Esophagus squamous epithelium (tissue), 4 donors: ENCODE measurements around a stretch of chr4.

DNA sequence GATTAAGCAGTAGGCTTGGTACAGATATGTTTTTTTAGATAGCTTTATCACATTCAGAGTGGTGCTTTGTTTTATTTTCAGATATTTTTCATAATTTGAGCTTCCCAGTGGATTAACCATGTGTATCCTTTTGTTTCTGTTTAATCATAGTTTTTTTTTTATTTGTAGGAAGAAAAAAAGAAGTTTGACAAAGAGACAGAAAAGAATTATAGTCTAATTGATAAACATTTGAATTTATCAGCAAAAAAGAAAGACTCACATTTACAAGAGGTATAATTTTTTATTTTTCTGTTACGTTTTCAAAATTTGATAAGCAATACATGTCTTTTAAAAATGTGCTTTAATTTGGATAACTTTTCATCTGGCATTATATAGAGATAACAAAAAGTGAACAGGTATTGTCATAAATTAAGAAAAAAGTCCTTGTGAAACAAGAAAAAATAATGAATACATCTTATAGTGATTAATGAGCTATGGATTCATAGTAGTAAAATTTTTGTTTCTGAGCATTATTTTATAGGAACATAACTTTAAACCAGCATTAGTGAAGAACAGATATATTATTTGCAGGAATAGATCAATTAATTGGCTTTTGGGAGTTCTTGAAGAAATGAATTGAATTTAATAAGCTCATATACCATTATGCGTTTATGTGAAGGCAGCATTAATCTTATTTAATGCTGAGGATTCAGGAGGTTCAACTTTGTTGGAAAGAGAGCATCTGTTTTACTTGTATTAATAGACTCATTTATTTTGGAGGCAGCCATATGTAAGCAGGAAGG is 125.7 kb downstream of the ARHGAP10 start:
- PRO-cap, result no peak
- RAMPAGE, long total RNA, 4 experiments, result no peak in any of the 4 experiments

GRCh38 chr4:148420646-148421551 is 21.3 kb downstream of the NR3C2 start:
- PRO-cap, result no peak
- RAMPAGE, long total RNA, 4 experiments, result no peak in any of the 4 experiments

DNA sequence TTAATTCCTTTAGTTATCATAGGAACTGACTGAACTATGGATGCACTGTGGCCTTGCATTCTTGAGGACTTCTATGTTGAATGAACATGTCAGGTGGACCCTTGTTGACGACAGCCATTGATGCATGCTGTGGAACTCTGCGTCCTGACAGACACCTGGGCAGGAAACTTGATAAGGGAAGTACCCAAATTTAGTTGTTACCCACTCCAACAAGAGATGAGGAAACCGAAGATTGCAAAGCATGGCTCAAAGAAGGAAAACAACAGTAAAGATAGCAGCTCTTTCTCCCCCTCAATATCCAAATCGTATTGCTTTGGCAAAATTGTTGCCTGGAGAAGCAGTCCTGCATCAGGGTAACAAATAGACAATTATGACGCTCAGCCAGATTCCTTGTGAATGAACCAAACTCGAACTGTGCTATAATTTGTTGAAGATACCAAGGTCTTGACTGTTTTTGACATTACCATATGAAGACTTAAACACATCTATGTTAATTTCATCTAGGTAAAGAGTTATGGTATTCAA is 540.1 kb upstream of the NR3C2 start:
- PRO-cap, result no peak
- RAMPAGE, long total RNA, 4 experiments, result no peak in any of the 4 experiments

DNA sequence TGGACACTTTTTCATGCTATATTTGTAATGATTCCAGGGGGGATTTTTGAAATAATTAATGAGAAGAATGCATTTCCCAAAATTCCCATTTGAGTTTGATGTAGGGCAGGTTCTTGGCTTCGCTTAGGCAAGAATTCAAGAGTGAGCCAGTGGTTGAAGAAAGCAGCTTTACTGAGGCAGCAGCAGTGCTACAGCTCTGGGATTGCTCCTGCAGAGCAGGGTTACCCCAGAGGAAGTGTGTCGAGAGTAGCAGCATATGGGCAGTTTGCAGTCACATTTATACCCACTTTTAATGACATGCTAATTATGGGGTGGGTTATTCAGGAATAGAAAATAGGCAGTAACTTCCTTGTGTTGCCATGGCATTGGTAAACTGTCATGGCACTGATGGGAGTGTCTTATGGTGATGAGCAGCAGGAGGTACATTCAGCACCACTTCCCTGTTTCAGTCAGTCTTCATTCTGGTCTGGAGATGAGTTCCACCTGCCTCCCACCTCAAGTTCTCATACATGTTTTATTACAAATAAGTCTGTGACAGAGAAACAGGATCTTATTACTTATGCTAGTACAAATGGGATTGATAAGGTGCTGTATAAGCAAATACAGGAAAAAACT is 38.5 kb upstream of the DCLK2 start:
- PRO-cap, result no peak
- RAMPAGE, long total RNA, 4 experiments, result no peak in any of the 4 experiments

GRCh38 chr4:150079110-150079612 is 916 bp downstream of the DCLK2 start:
- PRO-cap, result no peak
- RAMPAGE, long total RNA, 4 experiments, result no peak in any of the 4 experiments

DNA sequence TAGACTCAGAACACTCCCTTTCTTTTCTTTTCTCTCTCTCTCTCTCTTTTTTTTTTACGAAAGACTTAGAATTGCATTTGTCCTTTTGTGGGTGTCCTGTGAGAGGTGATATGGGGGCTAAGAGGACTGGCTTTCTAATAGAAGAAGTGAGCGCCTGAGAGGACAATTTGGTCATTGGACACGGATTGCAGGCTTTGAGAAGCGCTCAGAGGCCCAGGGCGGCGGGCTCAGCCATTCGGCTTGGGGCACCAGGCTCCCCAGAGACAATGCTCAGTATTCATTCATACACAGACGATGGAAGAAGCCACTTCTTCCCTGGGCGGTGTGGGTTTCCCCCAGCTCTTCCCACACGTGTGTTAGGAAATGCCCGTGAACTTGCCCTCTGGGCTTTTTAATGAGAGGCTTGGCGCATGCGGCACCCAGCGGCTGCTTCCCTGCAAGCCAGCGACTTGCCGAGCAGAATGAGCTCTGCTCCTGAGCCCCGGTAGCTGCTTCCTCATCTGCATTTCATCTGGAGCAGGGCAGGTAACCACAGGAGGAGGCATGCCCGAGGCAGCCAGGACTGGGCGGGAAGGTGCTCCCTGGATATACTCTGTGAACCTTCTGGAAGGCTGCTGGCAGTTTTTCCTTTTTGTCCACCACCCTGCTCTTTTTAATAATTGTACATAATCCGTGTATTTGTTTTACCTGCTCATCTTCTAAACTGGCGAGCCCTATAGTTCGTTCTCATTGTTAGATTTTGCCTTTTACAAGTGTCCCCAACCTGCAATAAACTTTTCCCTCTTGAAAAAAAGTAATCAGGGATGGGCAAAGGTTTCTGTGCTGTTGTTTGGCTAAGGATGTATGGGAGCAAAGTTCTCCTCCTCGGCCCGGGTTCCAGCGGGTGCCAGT is 178.6 kb downstream of the DCLK2 start:
- PRO-cap, result no peak
- RAMPAGE, long total RNA, 4 experiments, result no peak in any of the 4 experiments

GRCh38 chr4:150806075-150806585 is 209.0 kb downstream of the LRBA start:
- PRO-cap, result no peak
- RAMPAGE, long total RNA, 4 experiments, result no peak in any of the 4 experiments

GRCh38 chr4:150874126-150874867 is 140.8 kb downstream of the LRBA start:
- PRO-cap, result no peak
- RAMPAGE, long total RNA, 4 experiments, result no peak in any of the 4 experiments

- PRO-cap, result no peak
- RAMPAGE, long total RNA, 4 experiments, result no peak in any of the 4 experiments
Measured at GRCh38 chr4:151003959-151004470, 11.1 kb downstream of the LRBA start.

- PRO-cap, result bidirectional peak, plus-strand start at chr4:151196070, minus-strand start at chr4:151195813
- RAMPAGE, long total RNA, 4 experiments, result no peak in any of the 4 experiments
Measured at GRCh38 chr4:151195746-151196332, 81.1 kb upstream of the PRSS48 start.

GRCh38 chr4:151204797-151205853 is 71.8 kb upstream of the PRSS48 start:
- PRO-cap, result no peak
- RAMPAGE, long total RNA, 4 experiments, result no peak in any of the 4 experiments

- PRO-cap, result no peak
- RAMPAGE, long total RNA, 4 experiments, result no peak in any of the 4 experiments
Measured at GRCh38 chr4:151315120-151315604, 10.2 kb downstream of the SH3D19 start.

DNA sequence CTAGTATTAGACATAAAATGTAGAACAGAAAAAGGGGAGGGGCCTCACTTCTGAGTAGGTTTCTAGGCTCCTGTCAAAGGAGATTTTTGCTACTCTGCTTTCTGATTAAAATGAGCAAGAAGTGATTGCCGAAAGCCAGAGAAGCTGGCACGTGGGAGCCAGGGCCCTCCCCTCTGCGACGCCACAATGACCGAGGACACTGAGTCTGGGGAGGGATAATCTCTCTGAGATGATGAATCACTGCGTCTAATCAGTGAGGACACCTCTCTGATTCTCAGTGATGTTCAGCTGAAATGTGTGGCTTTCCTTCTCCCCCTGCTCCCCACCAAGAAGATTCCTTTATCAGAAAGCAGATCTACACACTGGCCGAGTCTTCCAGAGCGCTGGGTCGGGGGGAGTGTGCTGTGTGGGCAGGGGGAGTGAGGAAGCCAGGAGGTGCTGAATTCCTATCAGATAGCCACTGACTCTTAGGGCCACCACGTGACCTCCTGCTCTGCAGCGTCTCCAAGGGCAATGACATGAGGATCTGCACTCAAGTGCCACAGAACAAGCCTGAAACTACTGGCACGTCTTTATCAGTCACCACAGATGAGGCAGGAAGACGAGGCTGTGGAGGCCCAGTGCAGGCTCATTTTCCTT is 89.3 kb downstream of the GATB start:
- PRO-cap, result no peak
- RAMPAGE, long total RNA, 4 experiments, result no peak in any of the 4 experiments

GRCh38 chr4:151760281-151760878 is 427 bp downstream of the GATB start:
- PRO-cap, result no peak
- RAMPAGE, long total RNA, 4 experiments, result no peak in any of the 4 experiments

- PRO-cap, result unidirectional peak, minus-strand start at chr4:152039191
- RAMPAGE, long total RNA, 4 experiments, result no peak in any of the 4 experiments
Measured at GRCh38 chr4:152039057-152039698, 278.4 kb upstream of the GATB start.

GRCh38 chr4:152411311-152412069 is 124.4 kb downstream of the FBXW7 start:
- PRO-cap, result no peak
- RAMPAGE, long total RNA, 4 experiments, result start-site peak on the minus strand in 1 of 4 experiments, at chr4:152411739-152411870 at its widest, 19 reads per replicate

- PRO-cap, result no peak
- RAMPAGE, long total RNA, 4 experiments, result no peak in any of the 4 experiments
Measured at GRCh38 chr4:152412348-152412774, 123.5 kb downstream of the FBXW7 start.

DNA sequence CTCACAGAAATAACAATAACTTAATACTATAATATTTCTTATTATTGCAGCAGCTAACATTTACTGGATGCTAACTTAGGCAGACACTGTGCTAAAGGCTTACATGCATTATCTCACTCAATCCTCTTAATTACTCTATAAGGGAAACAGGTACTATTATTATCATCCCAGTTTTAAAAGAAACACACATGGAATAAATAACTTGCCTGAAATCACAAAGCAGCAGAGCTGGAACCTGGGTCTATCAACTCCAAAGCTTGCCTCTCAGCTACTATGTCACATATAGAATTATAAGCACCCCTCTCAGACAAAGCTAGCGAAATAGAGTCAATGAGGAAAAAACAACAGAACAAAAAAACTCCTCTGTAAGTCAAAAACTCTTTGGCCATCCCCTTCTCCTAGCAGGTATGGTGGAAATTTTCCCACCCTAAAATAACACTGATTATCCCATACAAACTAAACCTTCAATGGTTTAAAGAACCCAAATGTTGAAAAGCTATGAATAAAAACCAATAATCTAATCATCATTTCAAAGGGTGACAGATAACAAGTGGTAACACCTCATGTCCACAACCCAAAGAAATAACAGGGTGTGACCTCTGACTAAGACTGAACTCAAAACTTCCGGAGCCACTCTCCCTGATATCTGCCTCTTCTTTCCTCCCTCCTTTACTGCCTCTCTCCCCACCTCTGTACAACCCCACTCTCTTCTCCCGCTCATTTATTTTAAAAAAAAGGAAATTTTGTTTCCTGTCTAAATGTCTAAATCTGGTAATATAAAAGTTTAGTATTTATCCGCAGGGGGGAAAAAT is 11.7 kb downstream of the FBXW7 start:
- PRO-cap, result no peak
- RAMPAGE, long total RNA, 4 experiments, result no peak in any of the 4 experiments

DNA sequence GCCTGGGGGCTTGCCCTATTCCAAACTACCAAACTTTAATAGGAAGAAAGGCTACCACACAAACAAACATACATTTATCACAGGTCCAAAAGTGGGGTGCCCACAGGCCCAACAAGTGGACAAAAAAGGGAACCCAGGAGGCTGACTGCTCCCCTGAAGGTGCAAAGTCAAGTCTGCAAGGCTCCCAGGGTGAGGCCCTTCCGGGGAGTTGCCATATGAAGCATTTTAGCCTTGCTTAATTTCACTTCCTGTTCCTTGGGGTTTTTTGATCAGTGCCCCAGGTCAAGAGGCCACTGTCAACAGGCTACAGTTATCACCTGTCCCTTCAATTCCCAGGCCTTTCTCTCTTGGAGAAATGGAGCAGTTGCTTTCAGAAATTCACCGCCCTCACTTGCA is 36.5 kb downstream of the TMEM154 start:
- PRO-cap, result no peak
- RAMPAGE, long total RNA, 4 experiments, result no peak in any of the 4 experiments

- PRO-cap, result no peak
- RAMPAGE, long total RNA, 4 experiments, result no peak in any of the 4 experiments
Measured at GRCh38 chr4:152737400-152737768, 42.1 kb downstream of the TIGD4 start.